Testis (tissue), 5 donors: ENCODE measurements around the genes CYB561D2 and IQCF1.

DNA sequence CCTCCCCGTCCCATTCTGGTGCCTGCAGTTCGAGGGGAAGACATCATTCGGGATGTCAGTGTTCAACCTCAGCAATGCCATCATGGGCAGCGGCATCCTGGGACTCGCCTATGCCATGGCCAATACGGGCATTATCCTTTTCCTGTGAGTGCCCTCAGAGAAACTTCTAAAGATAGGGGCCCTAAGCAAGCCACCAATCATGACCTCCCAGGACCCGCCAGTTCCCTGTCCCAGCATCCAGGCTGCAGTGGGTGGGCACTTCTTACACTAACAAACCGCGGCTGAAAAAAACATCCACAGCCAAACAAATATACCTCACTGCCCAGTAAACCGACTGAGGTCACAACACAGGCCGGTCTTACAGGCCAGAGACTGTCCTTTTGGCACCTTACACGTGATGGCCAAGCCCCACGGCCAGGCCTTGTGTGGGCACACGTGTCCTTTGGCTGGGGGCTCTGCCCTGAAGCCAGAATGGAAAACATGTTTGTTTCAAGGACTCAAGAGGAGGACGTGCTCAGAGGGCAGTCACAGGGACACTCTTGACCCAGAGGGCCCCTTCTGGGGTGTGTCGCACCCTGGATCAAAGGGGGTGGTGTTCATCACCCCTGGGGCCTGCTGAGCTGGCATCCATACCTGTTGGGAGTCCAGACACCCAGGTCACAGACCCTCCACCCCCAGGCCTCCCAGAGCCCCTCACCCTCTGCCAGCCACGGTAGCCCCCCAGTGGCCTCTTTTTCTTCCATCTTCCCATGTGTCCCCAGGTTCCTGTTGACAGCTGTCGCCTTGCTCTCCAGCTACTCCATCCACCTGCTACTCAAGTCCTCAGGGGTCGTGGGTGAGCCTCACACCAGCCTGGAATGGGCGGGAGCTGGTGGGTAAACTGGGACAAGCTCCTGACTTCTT, 9.8 kb downstream of the SLC38A3 start:
- PRO-cap, 3 experiments, result no peak in any of the 3 experiments
- RAMPAGE, long total RNA, 2 experiments, result no peak in any of the 2 experiments
- RRBS, result no CpG with 5 or more reads among the region's 20 CpGs

GRCh38 chr3:50236940-50237568, 1.1 kb downstream of the GNAI2 start:
- PRO-cap, 3 experiments, result peak in 2 of 3 experiments; most common plus-strand start chr3:50237187 (in 2); most common minus-strand start chr3:50237104 (in 1)
- RAMPAGE, long total RNA, 2 experiments, result no peak in any of the 2 experiments
- RRBS, result no CpG with 5 or more reads among the region's 10 CpGs

DNA sequence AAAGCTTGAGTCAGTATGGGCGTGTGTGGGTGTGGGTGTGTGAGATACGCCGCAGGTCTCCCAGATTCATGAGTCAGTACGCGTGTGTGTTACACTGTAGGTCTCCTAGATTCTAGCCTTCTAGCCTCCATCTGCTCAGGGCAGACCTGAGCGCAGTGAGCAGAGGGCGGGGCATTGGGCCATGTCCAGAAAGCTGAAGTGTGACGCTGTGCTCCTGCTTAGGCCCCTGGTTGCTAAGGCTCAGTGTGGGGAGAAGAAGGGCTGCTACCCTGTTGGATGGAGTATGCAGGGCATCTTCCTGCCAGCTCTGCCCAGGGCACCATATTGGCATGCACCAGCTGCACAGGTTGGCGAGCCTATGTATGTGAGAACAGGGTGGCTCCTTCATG, 15.4 kb downstream of the GNAI2 start:
- PRO-cap, 3 experiments, result no peak in any of the 3 experiments
- RAMPAGE, long total RNA, 2 experiments, result no peak in any of the 2 experiments
- RRBS, result no CpG with 5 or more reads among the region's 9 CpGs

- PRO-cap, 3 experiments, result no peak in any of the 3 experiments
- RAMPAGE, long total RNA, 2 experiments, result no peak in any of the 2 experiments
- RRBS, result no CpG with 5 or more reads among the region's 3 CpGs
Observed at GRCh38 chr3:50251888-50252276, 15.9 kb downstream of the GNAI2 start.

DNA sequence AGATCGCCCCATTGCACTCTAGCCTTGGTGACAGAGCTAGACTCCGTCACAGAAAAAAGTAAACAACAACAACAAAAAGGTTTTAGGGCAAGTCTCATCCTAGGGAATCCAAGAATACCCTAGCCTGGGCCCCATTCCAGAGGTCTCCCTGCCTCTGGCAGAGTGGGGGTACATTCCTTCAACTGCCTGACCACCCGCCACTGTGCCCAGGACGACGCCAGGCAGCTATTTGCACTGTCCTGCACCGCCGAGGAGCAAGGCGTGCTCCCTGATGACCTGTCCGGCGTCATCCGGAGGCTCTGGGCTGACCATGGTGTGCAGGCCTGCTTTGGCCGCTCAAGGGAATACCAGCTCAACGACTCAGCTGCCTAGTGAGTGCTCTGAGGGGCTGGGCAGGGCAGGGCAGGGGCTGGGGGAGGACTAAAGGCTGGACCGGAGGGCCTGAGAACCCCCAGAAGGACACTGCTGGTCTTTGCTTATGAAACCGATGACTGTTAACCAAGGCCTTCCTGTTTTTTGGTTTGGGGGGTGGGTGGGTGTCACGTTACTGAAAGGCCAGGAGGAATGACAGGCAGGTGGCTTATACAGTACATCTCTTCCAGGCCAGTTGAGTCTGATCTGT, 16.0 kb upstream of the SEMA3B start:
- PRO-cap, 3 experiments, result no peak in any of the 3 experiments
- RAMPAGE, long total RNA, 2 experiments, result no peak in any of the 2 experiments
- RRBS, result no CpG with 5 or more reads among the region's 16 CpGs

DNA sequence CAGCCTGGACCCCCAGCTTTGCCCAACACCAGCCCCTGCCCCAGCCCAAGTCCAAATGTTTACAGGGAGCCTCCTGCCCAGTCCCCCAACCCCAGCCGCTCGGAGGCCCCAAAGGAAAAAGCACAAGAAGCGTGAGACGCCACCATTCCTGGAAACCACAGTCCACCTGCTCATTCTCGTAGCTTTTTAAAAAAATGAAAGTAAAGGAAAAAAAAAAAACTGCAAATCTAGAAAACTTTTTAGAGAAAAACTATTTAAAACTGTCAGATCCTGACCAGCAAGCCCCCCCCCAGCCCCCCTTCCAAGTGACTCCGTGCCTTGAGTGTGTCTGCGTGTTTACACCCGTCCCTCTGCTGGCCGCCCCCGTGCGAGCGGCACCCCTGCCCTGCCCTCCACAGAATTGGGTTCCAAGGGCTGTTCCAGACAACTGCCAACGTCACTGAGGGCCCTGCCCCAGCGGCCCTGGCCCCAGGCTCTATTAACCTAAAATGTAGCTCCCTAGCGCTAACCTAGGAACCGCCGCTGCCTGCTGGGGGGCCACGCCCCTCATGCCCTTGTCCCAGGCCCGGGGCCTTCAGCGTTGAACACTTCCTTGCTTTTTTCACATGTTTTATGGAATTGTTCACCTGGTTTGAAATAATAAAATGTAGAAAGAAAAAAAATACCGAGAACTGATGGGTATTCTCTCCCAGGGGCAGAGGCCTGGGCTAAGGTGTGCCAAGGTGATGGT, 10.1 kb upstream of the SEMA3B start:
- PRO-cap, 3 experiments, result peak in 1 of 3 experiments; most common minus-strand start position 402 of the sequence (in 1)
- RAMPAGE, long total RNA, 2 experiments, result start-site peak on the minus strand in 1 of 2 experiments, centred at positions 286 to 347 of the sequence, 5 reads per replicate
- RRBS, result no CpG with 5 or more reads among the region's 21 CpGs

- PRO-cap, 3 experiments, result peak in 3 of 3 experiments; most common plus-strand start chr3:50264822 (in 3); most common minus-strand start chr3:50264719 (in 2)
- RAMPAGE, long total RNA, 2 experiments, result no peak in any of the 2 experiments
- RRBS, result no CpG with 5 or more reads among the region's 15 CpGs
Observed at GRCh38 chr3:50264248-50265456, 4.3 kb upstream of the SEMA3B start.

GRCh38 chr3:50300295-50300978, 1.2 kb upstream of the HYAL3 start:
- PRO-cap, 3 experiments, result no peak in any of the 3 experiments
- RAMPAGE, long total RNA, 2 experiments, result no peak in any of the 2 experiments
- RRBS, result no CpG with 5 or more reads among the region's 12 CpGs

- PRO-cap, 3 experiments, result peak in 3 of 3 experiments; most common plus-strand start chr3:50350881 (in 3); most common minus-strand start chr3:50350720 (in 3)
- RAMPAGE, long total RNA, 2 experiments, result start-site peak on the minus strand in 2 of 2 experiments, at chr3:50350596-50350821 at its widest, 32 to 372 reads per replicate
- RRBS, result 1% methylated on average over 19 of the region's 67 CpGs
Observed at GRCh38 chr3:50350546-50351457, at the start of gene CYB561D2. TSS of gene CYB561D2 (plus strand) at chr3:50350862.

DNA sequence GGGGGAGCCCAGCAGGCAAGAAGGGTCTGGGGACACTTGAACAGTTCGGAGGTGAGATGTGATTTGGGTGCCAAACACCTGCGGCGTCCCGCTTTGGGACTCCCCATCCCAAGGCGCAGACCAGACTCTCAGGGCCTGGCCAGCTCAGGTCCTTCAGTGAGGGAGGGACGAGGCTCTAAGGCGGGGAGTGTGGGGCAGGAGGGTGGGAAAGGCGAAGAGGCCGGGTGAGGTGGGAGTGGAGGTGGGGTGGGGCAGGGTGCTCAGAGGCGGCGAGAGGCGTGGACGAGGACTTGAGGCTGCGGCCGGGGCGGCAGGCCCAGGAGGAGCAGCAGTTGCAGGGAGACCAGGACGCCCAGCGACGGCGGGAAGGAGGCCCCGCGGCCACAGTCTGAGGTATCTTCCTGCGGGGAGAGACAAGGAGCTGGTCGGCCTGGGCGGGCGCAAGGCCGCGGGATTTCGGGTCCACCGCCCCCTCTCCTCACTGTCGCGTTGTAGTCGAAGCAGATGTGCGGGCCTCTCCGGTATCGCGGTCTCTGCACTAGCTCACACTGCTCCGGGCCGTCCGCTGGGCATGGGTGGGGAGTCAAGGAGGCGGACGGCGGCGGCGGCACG, 5.2 kb upstream of the TMEM115 start:
- PRO-cap, 3 experiments, result peak in 2 of 3 experiments; most common minus-strand start position 535 of the sequence (in 2)
- RAMPAGE, long total RNA, 2 experiments, result no peak in any of the 2 experiments
- RRBS, result 6% methylated on average over 6 of the region's 46 CpGs

DNA sequence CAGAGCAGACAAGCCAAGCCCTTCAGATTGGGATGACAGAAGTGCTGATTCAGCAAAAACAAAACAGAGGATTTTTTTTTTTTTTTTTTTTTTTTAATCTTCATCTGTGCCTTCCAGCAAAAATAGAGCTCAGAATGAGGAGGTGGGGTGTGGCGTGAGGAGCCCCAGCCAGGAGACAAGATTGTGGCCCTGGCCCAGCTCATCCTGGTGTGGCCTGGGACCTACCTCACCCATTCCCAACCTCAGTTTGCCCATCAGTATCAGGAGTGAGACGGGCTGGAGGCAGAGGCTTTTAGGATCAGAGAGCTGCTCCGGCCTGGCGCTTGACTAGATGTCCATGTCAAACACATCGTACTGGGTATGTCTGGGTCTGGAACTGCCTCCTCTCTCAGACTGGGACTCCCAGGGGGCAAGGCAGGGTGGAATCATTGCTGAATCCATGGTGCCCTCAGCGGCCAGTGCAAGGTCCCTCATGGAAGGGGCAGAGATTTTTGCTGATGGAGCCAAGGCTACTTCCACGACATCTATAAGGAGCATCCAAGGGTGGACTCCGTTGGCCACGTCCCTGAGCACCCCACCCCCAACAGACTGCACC, 14.6 kb upstream of the CACNA2D2 start:
- PRO-cap, 3 experiments, result peak in 3 of 3 experiments; most common plus-strand start position 301 of the sequence (in 3)
- RAMPAGE, long total RNA, 2 experiments, result no peak in any of the 2 experiments
- RRBS, result no CpG with 5 or more reads among the region's 9 CpGs

DNA sequence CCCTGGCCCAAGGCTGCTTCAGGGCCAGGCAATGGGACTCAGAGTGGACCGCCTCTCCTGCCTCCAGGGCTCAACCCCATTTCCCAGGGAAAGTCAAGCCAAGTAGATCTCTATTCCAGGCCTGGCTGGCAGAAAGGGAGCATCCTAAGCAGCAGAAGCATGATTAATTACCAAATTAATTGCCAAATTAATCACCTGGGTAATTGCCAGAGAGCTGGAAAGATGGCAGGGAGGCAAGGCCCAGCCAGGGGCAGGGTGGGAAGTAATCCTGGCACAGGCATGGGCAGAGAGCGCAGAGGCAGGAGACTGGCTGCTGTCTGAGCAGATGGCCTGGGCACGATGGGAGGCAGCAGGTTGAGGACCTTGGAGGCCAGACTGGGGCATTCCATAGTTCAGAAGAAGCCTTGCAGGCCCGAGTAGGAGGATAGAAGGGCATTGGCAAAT, 20.5 kb downstream of the C3orf18 start:
- PRO-cap, 3 experiments, result no peak in any of the 3 experiments
- RAMPAGE, long total RNA, 2 experiments, result no peak in any of the 2 experiments
- RRBS, result no CpG with 5 or more reads among the region's 4 CpGs

DNA sequence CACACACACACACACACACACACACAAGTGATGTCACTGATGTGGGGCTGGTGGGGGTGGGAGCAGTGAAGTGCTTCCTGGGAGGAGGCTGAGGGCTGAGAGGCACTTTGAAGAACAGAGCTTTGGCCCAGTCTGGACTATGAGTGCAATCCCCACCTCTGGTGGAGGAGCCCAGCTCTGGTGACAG, 9.6 kb downstream of the CISH start:
- PRO-cap, 3 experiments, result peak in 3 of 3 experiments; most common plus-strand start position 130 of the sequence (in 2)
- RAMPAGE, long total RNA, 2 experiments, result no peak in any of the 2 experiments

DNA sequence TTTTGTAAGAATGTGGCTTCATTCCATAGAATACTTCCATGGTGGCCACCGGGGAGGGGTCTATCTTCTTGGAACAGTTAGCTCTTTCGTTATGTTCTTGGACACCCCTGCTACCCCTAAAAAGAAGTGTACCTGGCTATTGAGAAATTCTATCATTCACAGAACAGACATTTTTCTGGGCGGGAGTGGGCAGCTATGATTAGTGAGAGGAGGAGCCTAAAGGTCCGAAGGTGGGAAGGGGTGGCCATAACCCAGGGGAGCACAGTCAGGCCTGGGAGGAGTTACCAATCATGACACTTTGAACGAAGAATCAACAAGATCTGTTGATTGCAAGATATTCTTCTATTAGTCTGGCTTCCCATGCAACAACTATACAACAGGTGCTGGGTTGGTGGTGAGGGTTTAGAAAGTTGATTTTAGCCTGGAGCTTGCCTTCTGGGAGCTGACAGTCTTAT, 1.3 kb upstream of the DOCK3 start:
- PRO-cap, 3 experiments, result no peak in any of the 3 experiments
- RAMPAGE, long total RNA, 2 experiments, result no peak in any of the 2 experiments
- RRBS, result no CpG with 5 or more reads among the region's 5 CpGs

GRCh38 chr3:50806788-50807515, 132.2 kb downstream of the DOCK3 start:
- PRO-cap, 3 experiments, result no peak in any of the 3 experiments
- RAMPAGE, long total RNA, 2 experiments, result no peak in any of the 2 experiments
- RRBS, result no CpG with 5 or more reads among the region's 7 CpGs

DNA sequence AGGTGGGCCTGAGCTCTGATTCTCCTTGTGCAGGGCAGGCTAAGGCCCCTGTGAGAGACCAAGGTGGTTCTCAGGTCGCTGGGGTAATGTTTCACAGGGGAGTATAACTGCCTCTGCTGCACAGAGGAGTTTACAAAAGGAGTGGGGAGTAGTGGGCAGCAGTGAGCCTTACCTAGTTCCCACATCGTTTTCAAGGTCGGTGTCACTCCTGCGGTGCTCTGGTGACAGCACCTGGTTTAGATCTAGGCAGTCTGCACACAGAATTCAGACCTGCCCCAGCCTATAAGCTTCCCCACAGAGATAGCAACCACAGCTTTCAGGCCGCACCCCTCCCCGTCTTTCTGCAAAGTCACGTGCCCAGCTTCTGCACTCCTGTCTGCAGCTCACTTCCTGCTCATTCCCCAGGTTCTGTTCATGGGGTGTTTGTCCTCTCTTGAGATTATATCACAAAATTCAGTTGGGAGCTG, 350.5 kb downstream of the DOCK3 start:
- PRO-cap, 3 experiments, result no peak in any of the 3 experiments
- RAMPAGE, long total RNA, 2 experiments, result no peak in any of the 2 experiments
- RRBS, result no CpG with 5 or more reads among the region's 7 CpGs

DNA sequence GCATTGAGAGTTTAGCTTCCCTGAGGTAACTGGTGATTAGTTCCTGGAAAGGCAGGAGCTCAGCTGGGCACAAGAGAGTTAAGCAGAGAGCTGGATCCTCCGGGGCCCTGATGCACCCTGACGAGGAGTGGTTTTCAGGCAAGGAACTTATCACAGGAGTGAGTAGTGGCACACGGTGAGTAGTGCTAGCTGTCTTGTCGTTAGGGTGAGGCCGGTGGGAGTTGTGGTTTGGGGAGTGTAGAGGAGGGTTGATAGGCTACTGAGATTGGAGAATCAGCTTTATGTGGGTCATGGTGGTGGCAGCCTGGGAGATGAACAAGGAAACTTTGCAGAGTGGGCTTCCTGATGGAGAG, 854 bp downstream of the RAD54L2 start:
- PRO-cap, 3 experiments, result no peak in any of the 3 experiments
- RAMPAGE, long total RNA, 2 experiments, result no peak in any of the 2 experiments
- RRBS, result under 1% methylated on average over 4 of the region's 5 CpGs

- PRO-cap, 3 experiments, result no peak in any of the 3 experiments
- RAMPAGE, long total RNA, 2 experiments, result start-site peak on the minus strand in 1 of 2 experiments, at chr3:51663303-51663351 at its widest, 8 reads per replicate
- RRBS, result no CpG with 5 or more reads among the region's 11 CpGs
Observed at GRCh38 chr3:51663165-51663947, 7.7 kb upstream of the TEX264 start.

GRCh38 chr3:51899953-51900310, 3.2 kb downstream of the IQCF1 start:
- PRO-cap, 3 experiments, result no peak in any of the 3 experiments
- RAMPAGE, long total RNA, 2 experiments, result no peak in any of the 2 experiments
- RRBS, result no CpG with 5 or more reads among the region's 6 CpGs

DNA sequence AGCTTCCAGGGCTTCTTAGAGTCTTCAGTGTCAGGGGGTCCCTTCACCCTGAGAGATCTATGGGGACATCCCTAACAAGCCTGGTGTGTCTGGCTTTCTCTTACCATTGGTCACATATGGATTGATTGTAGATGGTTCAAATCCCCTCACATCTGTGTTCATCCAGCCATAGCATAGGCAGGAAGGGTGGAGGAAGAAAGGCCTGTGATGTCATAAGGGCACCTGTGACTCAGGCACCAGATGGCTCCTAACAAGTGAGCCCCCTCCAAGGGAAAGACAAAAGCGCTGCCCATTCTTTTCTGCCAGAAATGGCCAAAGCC, at the start of gene IQCF1:
Gene IQCF1 (minus strand): TSS at position 188 of the 320 bp plus-strand sequence.
- PRO-cap, 3 experiments, result peak in 1 of 3 experiments; most common plus-strand start position 257 of the sequence (in 1); most common minus-strand start position 160 of the sequence (in 1)
- RAMPAGE, long total RNA, 2 experiments, result start-site peak on the minus strand in 2 of 2 experiments, centred at positions 170 to 171 of the sequence, 1,220 to 1,473 reads per replicate
- RRBS, result no CpG with 5 or more reads among the region's 1 CpG